ENCODE results near the genes CEP126, CFAP300 and CASP4.

GRCh38 chr11:100632610-100633540 lies 54.2 kb upstream of the ARHGAP42 start:
- PRO-cap, result no peak
- RAMPAGE, long total RNA, result no peak

GRCh38 chr11:100639079-100639722 lies 47.9 kb upstream of the ARHGAP42 start:
- PRO-cap, result unidirectional peak, plus-strand start at chr11:100639441
- RAMPAGE, long total RNA, result no peak

DNA sequence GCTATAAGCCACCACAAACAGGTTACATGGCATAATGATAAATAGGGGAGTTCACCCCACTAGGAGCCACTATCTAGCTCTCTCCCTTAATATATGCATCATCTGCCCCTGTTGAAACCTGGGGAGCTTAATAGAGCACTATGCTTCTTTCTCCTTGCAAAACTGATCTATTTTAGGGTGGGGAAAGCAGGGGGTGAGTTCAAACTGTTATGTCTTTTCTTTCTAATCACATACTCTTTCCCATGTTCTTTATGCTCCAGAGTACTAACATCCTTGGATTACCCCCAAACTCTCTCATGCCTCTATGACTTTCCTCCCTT lies 32.7 kb downstream of the PGR start:
- PRO-cap, result no peak
- RAMPAGE, long total RNA, result no peak

DNA sequence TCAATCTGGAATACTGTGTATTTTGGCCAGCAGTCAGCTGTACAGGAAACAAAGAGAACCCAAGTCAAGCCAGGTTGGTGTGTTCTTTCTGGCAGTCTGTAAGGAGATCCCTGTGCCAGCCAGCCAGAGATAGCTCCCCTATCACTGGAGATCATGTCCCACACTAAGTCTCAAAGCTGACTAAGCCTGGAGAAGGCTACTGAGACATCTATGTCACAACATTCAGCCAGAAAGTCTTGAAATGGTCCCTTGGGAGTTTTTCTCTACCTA lies 142.0 kb downstream of the TRPC6 start:
- PRO-cap, result no peak
- RAMPAGE, long total RNA, result no peak

DNA sequence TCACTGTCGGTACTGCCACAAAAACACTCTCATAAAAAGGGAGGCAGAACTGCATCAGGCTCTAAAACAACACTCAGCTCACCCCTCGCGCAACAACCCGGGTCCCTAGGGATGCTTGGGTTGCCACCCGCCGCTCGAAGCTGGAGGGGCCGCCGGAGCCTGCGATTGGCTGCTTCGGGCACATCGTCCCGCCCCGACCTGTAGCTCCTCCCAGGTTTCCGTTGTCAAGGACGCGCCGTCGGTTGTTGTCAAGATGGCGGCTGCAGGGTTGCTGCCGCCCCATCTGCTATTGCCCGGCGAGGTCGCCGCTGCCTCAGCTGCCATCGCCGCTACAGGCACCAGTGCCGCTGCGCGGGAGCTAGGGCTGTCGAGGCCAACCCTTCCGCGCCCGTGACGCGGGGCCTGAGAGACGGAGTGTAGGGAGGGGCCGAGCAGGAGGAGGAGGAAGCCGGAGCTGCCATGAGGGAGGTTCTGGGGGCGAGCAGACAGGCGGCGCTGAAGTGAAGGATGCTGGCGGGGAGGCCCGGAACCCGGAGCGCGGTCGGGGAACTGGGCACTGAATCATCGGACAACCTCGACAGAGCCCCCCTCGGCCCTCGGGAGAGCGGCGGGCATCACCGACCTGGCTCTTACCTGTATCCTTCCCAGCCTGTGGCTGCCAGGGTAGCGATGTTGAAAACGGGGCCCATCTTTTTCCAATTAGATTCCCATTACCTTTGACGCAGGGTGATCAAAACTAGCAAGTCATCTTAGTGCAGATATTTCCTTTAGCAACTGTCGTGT lies at the start of gene CEP126:
CEP126 (plus strand) TSS at position 233 of the 783 bp plus-strand sequence.
- PRO-cap, result bidirectional peak, plus-strand start at position 251 of the sequence, minus-strand start at position 97 of the sequence; bidirectional peak, plus-strand start at position 488 of the sequence, minus-strand start at position 331 of the sequence
- RAMPAGE, long total RNA, result start-site peak on the plus strand centred at position 274 of the sequence, 122 bp wide, 61 and 67 reads in 2 replicates; start-site peak on the plus strand centred at position 476 of the sequence, 115 bp wide, 96 and 201 reads in 2 replicates

GRCh38 chr11:102010985-102011586 lies 36.2 kb upstream of the CFAP300 start:
- PRO-cap, result no peak
- RAMPAGE, long total RNA, result no peak

DNA sequence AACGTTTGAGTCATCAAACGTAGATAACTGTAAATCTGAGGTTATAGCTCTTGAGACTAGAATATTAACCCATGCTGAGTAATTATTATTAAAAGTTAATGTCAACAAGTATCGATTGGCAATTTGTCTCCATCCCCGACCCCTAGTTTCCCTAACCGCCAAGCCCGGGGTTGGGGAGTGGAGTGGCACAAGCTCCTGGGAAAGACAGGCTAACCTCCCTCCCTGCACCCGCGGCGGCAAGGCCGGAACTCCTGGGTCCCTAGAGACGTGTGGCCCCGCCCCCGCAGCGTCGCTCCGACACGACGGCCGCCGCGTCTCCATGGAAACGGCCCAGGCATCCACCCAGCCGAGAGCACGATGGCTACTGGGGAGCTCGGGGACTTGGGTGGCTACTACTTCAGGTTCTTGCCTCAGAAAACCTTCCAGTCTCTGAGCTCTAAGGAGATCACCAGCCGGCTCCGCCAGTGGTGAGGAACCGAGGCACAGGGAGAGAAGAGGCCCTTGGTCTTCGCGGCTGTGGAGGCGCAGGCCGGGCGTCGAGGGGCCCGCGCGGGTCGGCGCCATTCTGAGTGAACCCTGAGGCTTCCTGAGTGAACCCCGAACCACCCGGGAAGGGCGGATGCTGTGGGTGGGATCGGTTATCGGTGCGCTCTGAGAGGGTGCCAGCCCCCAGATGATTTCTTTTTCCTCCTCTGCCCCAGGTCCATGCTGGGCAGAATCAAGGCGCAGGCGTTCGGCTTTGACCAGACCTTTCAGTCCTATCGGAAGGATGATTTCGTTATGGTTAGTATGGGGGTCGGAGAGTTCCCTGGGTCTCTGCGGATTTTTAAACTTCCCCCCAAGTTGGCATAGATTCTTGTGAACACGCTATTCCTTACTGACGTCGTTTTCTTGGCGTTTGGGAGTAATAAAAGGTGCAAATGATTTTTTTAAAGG lies at the start of gene CFAP300:
CFAP300 (plus strand) TSS at position 324 of the 936 bp plus-strand sequence.
- PRO-cap, result bidirectional peak, plus-strand start at position 345 of the sequence, minus-strand start at position 235 of the sequence
- RAMPAGE, long total RNA, result start-site peak on the plus strand centred at position 334 of the sequence, 25 bp wide, 313 and 50 reads in 2 replicates

- PRO-cap, result no peak
- RAMPAGE, long total RNA, result no peak
Observed at GRCh38 chr11:102113777-102114361, 3.6 kb downstream of the YAP1 start.

- PRO-cap, result unidirectional peak, minus-strand start at chr11:102172488
- RAMPAGE, long total RNA, result no peak
Observed at GRCh38 chr11:102172163-102173186, 62.2 kb downstream of the YAP1 start.

DNA sequence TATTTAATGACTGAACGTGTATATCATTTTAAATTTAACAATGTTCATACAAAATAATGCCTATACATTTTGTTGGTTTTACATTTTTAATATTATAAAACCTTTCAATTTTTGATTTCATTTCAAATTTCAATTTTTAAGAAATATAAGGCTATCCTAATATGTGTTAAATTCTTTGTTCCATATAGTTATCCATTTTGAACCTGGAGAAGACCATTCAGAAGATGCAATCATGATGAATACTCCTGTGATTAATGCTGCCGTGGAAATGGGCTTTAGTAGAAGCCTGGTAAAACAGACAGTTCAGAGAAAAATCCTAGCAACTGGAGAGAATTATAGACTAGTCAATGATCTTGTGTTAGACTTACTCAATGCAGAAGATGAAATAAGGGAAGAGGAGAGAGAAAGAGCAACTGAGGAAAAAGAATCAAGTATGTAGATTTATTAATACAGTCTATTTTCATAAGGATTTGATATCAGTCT lies 13.6 kb downstream of the BIRC3 start:
- PRO-cap, result no peak
- RAMPAGE, long total RNA, result no peak

DNA sequence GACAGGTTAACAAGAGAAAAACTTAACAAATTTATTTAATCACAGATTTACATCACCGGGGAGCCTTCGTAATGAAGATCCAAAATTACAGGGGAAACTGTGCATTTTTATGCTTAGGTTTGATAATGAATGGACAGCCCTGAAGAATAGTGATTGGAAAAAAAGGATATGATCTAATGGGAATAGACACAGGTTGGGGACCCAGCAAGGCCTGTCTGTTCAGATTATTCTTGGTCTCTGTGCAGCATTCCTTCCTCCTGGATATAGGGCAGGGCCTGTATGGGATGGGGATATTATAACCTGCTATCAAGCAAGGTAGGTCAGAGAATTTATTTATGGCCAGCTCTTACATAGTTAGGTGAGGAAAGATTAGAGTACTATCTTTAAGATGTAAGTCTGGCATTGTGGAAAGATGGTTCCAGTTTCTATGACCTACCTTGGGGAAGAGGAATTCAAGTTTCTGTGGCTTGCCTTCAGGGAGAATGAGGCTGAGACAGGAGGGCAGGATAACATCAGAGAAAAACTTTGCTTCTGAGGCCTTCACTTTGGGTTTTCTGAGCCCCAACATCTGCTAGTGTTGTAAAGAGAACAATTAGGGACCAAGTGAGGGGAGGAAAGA lies 8.5 kb upstream of the BIRC2 start:
- PRO-cap, result no peak
- RAMPAGE, long total RNA, result no peak

DNA sequence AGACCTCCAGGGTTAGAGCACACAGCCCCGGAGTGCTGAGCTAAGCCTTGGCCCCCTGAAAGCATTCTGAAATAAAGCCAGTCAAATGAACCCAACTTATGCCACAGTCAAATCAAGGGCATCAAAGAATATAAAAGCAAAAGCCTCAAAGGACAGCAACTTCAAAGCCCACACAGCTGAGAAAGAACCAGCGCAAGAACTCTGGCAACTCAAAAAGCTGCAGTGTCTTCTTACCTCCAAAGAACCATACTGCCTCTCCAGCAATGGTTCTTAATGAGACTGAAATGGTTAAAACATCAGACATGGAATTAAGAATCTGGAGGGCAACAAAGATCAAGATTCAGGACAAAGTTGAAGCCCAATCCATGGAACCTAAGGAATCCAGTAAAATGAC lies 39.0 kb downstream of the TMEM123 start:
- PRO-cap, result no peak
- RAMPAGE, long total RNA, result no peak

GRCh38 chr11:102451331-102451440 lies 1.4 kb downstream of the TMEM123 start:
- PRO-cap, result bidirectional peak, plus-strand start at chr11:102451547, minus-strand start at chr11:102451405
- RAMPAGE, long total RNA, result no peak

- PRO-cap, result no peak
- RAMPAGE, long total RNA, result no peak
Observed at GRCh38 chr11:102560258-102561255, 30.0 kb upstream of the MMP7 start.

GRCh38 chr11:102807795-102808358 lies 9.9 kb upstream of the MMP1 start:
- PRO-cap, result no peak
- RAMPAGE, long total RNA, result no peak

DNA sequence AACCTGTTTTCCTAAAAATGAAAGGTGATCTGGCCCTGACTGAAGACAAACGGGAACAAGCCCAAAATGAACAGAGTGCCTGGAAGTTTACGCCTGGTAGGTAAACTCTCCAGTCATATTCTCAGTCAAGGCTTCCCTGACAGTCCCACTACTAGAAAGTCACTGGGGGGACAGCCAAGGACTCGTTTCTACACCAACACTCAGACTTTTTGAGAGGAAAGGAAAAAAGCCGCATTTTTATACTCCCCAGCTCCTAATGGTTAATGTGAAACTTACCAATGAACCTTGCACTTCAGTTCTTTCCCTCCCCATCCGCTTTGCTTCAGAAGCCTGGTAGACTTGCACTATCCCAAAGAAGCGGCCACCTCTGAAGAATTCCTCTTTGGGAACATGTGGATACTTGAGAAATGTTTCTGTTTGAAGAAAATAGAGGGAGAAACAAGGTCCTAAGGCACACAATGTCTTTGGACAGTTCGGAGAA lies 11.4 kb downstream of the MMP3 start:
- PRO-cap, result no peak
- RAMPAGE, long total RNA, result no peak

- PRO-cap, result no peak
- RAMPAGE, long total RNA, result no peak
Observed at GRCh38 chr11:103810046-103810493, 226.4 kb upstream of the DDI1 start.

GRCh38 chr11:104968008-104968882 lies at the start of gene CASP4:
TSS of gene CASP4 (minus strand) at chr11:104968574.
- PRO-cap, result bidirectional peak, plus-strand start at chr11:104968661, minus-strand start at chr11:104968575
- RAMPAGE, long total RNA, result start-site peak on the minus strand at chr11:104968542-104968569, 300 and 195 reads in 2 replicates

- PRO-cap, result no peak
- RAMPAGE, long total RNA, result no peak
Observed at GRCh38 chr11:105044091-105044381, 1.1 kb downstream of the CARD16 start.

DNA sequence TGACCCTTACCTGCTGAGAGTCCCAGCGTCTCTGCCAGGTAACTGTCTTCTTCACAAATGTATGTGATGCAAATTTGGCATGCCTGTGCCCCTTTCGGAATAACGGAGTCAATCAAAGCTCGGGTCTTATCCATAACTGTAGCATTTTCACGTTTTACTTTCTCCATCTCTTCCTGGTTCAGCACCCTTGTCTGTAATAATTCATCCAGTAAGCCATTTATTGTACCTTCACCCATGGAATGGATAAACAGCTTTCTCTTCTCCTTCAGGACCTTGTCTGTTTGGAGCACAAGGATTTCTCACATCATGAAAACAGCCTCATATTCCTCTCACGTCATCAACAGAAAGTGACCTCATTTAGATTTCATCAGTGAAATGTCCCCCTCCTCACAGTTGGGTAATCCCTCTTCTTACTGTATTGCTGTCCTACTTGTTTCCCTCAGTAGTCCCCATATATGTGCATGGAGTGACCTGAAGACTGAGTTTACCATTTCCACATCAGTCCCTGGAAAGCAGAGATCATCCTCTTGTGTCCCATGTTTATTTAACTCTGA lies 676 bp downstream of the CARD16 start:
- PRO-cap, result no peak
- RAMPAGE, long total RNA, result no peak

Measured in urinary bladder (tissue), 3 donors.